Subcutaneous preadipocyte (primary cell): ENCODE data around the gene RPL5.

DNA sequence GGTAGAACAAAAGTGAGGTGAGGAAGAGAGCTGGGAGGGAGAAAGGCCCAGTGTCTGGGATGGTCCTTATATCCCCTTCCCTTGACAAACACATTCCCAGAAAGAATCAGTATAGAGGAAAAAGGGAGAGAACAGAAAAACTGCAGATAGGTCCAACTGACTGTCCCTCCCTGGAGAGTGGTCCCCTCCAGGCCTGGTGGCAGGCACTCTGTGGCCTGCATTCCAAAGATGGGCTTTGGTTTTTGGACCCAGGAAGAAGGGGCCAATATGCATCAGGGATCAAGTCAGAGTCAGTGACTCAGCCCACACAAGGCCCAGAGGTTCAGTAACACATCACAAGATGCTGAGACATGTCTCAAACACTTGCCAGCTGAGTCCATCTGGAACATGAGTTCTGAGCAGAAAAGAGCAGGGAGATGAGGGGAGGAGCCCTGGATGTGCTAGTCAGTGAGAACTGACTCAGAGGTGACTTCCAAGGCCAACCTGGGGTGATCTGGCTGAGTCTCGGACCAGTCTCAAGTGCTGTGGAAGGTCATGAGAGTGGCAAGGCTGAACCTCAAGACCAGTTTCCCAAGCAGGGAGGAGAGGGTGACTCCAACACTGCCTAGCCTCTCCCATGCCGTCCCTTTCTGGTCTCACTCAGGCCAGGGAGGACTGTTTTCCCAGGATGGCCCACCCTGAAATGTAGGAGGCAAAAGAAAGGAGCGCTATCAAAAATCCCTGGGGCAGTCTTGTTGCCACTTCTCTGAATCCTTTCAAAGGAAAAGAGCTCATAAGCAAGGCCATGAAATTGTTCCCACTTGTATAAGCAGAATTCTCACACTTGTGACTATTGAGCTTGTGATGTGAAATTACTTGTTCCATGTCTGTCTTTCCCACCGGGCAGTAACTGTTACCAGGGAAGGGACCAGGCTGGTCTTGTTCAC, 150.2 kb downstream of the CDC7 start:
- CAGE, long polyA plus RNA, result no peak

GRCh38 chr1:91681854-91682207, 181.2 kb downstream of the CDC7 start:
- CAGE, long polyA plus RNA, result no peak

- CAGE, long polyA plus RNA, result no peak
Measured at GRCh38 chr1:91689636-91690088, 189.0 kb downstream of the CDC7 start.

DNA sequence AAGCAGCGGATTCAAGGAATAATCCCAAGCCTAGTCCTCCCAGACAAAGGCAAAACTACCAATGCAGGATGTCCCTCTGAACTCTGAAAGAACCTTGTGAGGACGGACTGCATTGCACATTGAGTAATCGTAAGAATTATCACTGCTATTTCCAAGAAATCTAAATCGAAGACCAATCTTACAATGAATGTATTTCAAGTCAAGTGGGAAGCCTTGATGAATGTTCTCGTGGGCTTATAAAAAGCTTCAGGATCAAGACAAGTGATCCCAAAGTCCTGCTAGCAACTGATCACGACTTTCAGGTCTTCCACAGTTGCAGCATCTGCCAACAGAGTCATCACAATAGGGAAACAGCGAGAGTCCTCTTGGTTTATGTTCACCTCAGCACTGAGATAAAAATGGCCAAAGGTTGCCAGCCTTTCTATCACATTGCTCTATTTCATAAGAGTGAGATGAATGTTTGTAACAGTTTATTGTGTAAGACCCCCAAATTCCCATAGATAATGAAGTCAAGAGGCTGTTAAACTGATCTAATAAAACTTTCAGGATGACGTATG, 150.8 kb downstream of the TGFBR3 start:
- CAGE, long polyA plus RNA, result no peak

GRCh38 chr1:91754309-91754875, 131.6 kb downstream of the TGFBR3 start:
- CAGE, long polyA plus RNA, result no peak

- CAGE, long polyA plus RNA, result no peak
Measured at GRCh38 chr1:91758087-91758458, 127.9 kb downstream of the TGFBR3 start.

DNA sequence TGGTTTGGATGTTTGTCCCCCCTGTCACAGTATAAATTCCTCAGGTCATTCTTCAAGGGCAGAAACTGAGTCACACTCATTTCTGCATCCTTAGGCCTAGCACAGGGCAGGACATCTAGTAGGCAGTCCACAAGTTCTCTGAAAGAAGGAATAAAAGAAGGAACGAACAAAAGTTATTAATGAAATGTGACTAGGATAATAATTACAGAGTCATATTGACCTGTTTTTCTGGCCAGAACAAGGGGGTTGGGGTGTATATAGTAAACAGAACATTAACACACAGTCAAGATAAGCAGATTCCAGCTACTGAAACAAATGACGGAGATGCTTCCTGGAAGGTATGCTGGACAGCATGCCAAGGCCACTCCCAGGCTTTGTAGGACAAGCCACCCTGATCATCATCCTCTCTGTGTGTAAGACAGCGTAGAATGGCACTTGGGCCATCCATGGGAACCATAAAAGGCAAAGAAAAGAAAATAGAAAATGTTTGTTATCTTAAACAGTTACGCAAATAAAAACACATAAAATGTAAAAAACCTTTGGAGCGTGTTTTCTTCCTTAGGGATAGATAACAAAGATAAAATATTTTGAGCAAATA, 120.7 kb downstream of the TGFBR3 start:
- CAGE, long polyA plus RNA, result no peak

DNA sequence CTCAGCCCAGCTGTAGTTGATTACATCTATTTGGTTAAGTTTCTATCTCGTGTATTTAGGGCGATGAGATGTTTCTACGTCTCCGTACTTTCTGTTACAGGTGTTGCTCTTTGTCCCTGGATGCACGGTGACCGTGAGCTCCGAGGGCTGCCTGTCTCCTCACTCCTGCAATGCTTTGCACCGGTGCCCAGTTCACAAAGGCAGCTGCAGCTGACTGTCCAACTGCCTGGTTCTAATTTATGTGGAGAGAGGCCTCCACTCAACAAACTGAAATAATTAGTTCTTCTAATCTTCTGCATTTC, 108.3 kb downstream of the TGFBR3 start:
- CAGE, long polyA plus RNA, result no peak

DNA sequence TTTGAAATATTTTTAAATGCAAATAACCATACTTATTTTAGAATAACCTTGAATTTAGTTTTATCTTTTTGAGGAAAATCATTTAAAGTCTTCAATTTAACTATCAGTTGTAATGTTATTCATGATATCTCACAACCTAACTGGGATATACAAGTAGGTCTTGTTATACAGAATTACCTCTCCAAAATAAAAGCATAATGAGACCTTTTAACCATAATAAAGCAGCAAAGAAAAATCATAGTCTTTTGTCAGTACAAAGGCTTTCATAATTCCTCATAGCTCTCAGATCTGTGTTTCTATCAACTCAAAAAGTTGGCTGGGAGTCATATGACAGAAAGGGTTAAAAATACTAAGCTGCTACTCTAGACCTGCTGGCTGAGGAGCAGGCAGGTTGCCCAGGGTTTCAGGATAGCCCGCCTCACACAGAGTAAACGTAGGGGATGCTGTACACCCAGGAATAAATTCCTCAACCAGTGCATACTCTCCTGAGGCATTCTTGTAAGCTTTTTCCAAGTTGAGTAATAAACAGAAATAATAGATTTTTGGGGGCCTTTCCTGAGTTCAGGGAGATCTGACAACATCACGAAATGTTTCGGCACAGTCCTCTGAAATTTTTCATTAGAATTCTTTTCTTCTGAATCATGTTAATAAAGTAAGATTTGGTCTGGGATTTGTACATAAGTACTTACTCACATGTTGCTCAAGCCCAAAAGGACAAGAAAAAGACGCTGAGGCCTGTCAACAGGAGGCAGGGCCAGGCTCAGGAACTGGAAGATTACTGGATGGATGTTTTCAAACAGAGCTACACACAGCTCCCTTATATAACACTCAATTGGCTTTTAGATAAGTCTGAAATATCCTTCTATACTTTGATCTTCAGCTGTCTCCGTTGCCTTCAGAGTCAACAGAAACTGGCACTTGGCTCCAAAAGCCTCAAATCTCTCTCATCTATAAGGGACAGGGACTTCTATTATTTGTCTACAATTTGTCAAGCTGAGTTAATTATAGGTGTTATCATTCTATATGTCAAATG, 41.0 kb downstream of the TGFBR3 start:
- CAGE, long polyA plus RNA, result no peak

DNA sequence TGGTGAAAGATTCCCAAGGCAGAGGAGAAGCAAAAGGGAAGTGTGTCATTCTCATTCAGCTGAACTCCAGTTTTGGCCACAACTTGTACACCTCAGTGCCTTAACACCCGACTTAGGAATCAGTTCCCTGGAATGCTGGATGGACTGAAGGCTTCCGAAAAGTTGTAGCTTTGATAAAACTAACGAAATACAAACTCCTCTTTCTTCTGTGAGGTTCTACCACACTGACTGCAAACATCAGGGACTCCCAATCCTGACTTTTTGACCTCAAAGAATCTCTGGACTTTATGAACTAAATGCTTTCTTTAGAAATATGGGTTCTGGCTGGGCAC, 21.4 kb downstream of the TGFBR3 start:
- CAGE, long polyA plus RNA, result no peak

- CAGE, long polyA plus RNA, result no peak
Measured at GRCh38 chr1:91886621-91887242, 781 bp upstream of the TGFBR3 start.

GRCh38 chr1:92249592-92250341, 32.1 kb downstream of the C1orf146 start:
- CAGE, long polyA plus RNA, result no peak

GRCh38 chr1:92485612-92485784, 1.2 kb downstream of the GFI1 start:
- CAGE, long polyA plus RNA, result no peak

DNA sequence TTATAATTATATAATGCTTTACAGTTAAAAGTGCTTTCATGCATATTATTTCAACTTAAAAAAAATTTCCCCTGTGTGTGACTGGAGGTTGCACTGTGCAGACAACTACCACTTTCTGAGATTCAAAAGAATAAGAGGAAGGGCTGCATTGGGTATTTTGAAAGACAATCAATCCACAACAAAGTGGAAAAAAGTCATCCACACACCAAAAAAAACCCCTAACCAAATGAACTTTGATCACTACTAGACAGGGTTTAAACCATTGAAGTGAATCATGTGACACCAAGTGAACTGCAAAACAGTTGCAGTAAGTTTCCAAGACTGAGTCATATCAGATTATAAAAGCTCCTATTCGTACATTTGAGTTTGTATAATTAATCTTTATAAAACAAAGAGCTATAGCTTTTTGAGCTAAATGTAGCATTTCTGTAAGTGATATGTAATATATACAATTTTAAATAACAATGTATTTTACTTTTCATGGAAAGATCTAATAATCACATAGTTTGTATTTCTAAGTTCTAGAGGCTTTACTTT, 50.3 kb upstream of the GFI1 start:
- CAGE, long polyA plus RNA, result no peak

DNA sequence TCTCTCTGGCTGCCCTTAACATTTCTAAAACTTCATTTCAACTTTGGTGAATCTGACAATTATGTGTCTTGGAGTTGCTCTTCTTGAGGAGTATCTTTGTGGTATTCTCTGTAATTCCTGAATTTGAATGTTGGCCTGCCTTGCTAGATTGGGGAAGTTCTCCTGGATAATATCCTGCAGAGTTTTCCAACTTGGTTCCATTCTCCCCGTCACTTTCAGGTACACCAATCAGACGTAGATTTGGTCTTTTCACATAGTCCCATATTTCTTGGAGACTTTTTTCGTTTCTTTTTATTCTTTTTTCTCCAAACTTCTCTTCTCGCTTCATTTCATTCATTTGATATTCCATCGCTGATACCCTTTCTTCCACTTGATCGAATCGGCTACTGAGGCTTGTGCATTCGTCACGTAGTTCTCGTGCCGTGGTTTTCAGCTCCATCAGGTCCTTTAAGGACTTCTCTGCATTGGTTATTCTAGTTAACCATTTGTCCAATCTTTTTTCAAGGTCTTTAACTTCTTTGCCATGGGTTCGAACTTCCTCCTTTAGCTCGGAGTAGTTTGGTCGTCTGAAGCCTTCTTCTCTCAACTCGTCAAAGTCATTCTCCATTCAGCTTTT, 147.5 kb upstream of the GFI1 start:
- CAGE, long polyA plus RNA, result no peak

DNA sequence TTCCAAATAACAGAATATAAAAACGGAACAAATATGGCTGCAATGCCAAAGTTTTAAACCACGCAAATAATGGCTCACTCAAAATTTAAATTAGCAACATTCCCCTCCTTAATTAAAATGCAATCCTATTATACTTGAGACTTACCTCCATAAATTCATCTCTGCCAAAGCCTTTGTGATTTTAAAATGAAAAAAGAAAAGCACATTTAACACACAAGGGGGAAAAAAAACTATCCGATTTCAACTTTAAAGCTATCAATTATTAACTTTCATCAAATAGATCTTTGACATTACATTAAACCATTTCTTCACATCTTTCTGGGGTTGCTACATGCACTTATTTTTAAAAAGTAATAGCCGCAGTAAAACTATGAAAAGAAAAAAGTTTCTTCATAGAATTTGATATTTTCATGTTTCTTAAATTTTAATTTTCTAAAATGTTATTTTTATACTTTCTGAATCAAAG, 71.0 kb downstream of the EVI5 start:
- CAGE, long polyA plus RNA, result no peak

DNA sequence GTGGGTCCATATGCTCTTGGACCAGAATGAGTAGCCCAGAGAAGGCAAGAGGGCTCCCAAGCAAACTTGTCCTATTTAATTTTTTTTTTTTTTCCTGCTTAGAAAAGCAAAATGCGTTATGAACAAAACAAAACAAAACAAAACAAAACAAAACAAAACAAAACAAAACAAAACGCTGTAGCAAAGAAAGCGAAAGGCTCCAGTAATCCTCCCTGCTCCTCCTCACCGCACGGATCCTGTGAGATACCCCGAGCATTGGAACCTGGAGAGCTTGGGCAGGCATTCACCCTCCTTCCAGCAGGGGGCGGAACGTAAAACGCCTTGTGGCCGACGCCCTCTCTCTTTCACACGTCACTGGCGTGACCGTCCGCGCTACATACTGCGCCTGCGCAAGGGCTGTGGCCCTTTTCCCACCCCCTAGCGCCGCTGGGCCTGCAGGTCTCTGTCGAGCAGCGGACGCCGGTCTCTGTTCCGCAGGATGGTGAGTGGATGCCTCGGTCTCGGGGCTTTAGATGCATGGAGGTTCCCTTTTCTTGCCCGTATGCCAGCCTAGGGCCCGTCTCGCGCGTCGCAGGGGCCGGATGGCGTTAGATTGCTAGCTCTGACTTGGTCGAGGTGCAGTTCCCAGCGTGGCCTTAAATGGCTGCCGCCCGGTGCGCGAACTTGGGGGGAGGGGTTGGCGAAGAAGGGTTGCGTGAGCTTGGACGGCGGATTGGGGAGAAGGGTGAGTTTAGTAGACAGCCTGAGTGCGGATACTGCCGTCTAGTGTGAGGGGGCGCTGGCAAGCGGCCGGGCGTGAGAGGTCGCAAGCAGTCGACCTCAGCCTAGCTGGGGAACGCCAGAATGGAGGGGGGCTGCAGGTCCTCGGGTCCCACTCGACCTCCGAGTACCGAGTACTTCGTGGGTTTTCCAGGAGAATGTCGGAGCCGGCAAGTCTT, at the start of gene RPL5:
RPL5 (plus strand) TSS at position 404 of the 938 bp plus-strand sequence.
- CAGE, long polyA plus RNA, result start-site peak on the plus strand centred at position 423 of the sequence, 45 bp wide, 1,381 and 356 reads in 2 replicates

- CAGE, long polyA plus RNA, result no peak
Measured at GRCh38 chr1:92857730-92858176, 25.9 kb downstream of the RPL5 start.

DNA sequence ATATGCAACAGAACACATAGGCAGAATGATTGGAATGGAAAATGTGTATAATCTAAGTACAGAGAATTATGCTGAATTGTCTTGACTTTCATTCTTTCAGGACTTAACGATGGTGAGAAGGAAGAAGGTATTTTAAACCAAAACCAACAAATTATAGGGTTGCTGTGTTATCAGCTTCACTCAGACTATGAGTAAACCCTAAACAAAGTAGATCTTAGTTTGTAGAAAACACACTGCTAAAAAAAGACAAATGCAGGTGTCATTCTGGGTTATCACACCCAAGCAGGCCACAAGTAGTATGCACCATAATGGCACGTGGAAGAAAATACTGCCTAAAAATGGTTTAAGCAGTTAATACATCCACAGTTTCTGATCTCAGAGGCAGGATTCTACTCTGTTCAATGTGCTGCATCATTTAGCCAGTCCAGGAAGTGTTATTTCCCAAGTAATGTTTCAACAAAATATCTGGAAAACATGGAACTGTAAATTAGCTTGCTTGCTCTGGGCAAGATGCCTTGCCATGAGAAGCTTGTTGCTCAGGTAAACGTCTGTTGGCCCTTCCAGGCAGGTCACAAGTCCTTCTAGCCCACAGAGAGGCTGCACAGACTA, 4.2 kb downstream of the DIPK1A start:
- CAGE, long polyA plus RNA, result no peak

DNA sequence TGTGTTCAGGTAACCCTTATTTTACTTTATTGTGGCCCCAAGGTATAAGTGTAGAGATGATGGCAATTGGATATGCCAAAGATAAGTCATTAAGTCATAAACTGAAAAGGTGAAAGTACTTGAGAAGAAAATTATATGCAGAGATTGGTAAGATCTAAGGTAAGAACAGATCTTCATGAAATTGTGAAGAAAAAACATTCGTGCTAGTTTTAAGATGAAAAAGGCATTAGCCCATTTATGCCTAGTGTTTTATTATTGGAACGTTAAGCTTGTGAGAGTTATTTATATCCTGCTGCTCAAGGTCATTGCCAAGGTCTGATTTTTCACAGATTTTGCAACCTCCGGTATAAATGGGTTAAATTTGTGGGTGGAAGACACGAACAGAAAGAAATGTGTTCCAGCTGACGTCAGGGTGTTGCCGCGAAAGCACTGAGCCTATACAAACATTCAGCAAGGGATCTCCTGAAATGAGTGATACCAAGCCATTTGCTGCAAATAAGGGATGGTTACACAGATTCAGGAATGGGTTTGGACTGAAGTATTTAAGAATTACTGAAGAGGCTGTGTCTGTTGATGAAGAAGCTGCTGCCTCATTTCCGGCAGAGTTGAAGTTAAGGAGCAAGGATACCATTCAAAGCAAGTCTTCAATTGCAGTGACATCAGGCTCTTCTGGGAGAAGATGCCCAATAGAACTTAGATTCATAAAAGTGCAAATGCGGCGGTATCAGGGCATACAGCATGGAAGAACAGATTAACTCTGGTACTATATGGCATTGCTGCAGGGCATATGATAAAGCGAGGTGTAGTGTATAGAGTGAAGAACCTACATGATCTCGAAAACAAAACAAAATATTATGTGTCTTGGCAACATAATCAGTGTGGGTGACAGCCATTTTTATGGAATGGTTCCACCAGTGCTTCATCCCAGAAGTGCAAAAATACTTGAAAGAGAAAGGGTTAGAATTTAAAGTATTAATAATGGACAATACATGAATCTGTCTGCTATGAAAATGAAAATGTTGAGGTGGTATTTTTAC, 32.1 kb downstream of the TMED5 start:
- CAGE, long polyA plus RNA, result no peak